Bronchial lymph node (tissue), 1 donor: Measurements from ENCODE around the genes CISD3 and PCGF2.

DNA sequence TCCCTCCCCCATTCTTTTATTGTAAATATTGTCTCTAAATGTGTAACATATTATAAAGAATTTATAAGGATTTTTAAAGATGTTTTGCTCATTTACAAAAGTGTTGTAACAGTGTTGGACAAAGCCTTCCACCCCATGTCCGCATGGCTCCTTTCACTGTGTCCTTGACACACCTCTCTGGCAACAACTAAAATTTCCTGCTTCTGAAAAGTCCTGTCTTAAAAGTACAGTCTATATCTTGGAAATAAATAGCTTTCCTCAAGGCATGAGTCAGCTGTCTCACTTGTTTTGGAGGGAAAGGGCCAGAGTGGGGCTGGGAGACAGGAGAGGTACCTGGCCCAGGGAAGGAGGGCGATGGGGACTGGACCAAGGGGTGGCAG is 83.8 kb downstream of the ARHGAP23 start:
- PRO-cap = no peak

DNA sequence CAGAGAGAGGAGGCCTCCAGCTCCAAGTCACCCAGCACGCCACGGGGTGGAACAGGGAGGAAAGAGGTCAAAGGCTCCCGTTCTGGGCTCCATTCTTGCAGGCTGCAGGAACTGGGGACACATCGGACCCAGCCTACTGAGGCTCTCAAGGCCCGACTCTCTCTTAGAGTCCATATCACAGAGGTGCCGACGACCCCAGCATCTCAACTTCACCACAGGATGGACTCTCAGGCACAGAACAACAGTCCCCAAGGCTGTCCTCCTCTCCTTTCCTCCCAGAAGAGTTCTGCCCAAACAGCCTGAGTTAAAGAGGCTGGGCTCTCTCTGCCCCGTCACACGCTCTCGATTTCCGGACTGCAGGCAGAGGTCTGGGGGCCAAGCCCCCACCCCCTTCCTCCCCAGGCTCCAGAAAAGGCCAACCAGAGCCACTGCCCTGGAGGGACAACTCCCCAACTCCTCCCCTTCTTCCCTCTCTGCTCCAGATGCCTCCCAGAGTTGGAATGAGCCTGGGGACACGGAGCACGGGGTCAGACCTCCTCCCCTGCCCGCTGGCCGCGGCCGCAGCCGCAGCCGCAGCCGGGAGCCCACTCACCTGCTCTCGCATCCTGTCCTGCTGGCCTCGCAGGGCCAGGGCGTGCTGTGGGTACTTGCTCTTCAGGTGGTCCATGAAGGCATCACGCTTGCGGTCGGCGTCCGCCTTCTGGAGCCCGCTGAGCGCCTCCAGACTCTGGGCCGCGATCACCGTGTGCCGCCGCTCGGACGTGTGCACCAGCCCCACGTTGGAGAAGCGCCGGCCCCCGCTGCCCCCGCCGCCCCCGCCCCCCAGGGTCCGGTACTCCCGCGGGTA is 27.6 kb downstream of the SRCIN1 start:
- PRO-cap = no peak

GRCh38 chr17:38693448-38694486 is 11.3 kb upstream of the MLLT6 start:
- PRO-cap = no peak

- PRO-cap = bidirectional peak, plus-strand start at chr17:38730172, minus-strand start at chr17:38730141; bidirectional peak, plus-strand start at chr17:38730359, minus-strand start at chr17:38730243
These were observed at the start of gene CISD3 for GRCh38 chr17:38729450-38730623. TSS of gene CISD3 (plus strand) at chr17:38730341.

DNA sequence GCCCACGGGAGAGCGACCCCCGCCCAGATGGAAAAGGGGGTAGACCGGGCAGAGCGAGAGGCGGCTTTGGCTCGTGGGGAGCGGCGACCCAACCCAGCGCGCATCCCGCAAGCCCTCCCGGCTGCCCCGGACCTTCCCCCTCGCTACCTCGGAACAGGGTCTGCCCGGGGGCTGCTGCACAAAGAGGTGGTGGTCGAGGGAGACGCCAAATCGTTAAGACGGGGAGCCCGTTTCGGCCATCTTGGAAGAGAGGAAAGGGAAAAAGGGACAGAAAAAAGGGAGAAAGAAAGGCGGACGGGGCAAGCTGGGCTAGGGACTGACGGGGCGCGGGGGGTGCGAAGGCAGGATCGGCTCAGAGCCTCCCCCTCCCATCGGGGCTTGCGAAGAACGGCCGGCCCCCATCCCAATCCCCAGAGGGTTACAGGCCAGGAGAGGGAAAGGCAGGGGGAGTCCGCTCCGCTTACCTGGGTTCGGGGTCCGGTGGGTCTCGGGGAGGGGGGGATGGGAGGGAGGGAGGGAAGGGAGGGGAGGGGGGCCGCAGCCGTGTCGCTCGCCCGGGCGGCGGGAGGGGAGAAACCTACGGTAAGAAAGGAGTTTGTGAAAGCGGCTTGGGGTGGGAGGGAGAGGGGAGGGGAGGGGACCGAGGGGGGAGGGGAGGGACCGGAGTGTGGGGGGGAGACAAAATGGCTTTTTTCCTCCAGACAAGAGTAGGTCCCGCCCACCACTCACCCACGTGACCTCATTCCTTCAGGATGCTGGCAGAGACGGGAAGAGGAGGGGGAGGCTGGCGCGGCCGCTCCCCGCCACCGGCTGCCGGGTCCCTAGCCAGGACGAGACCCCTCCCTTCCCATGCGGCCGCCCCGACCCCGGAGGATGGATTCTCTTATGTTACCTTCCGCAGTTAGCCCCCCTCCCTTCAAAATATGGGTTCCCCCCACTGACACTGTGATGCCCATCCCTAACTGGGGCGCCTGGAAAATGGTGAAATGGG is at the start of gene PCGF2:
Gene PCGF2, minus strand, starts transcription at position 605 of the 991 bp plus-strand sequence.
- PRO-cap = bidirectional peak, plus-strand start at position 761 of the sequence, minus-strand start at position 694 of the sequence

GRCh38 chr17:38752896-38753142 is 278 bp downstream of the PSMB3 start:
- PRO-cap = no peak

- PRO-cap = no peak
These were observed 844 bp upstream of the CWC25 start for GRCh38 chr17:38825968-38826361.

GRCh38 chr17:38867789-38868814 is 1.8 kb upstream of the LASP1 start:
- PRO-cap = unidirectional peak, plus-strand start at chr17:38867845; unidirectional peak, minus-strand start at chr17:38868591

- PRO-cap = no peak
These were observed 13.8 kb downstream of the LASP1 start for GRCh38 chr17:38883756-38883989.

GRCh38 chr17:38897006-38897720 is 27.3 kb downstream of the LASP1 start:
- PRO-cap = no peak

DNA sequence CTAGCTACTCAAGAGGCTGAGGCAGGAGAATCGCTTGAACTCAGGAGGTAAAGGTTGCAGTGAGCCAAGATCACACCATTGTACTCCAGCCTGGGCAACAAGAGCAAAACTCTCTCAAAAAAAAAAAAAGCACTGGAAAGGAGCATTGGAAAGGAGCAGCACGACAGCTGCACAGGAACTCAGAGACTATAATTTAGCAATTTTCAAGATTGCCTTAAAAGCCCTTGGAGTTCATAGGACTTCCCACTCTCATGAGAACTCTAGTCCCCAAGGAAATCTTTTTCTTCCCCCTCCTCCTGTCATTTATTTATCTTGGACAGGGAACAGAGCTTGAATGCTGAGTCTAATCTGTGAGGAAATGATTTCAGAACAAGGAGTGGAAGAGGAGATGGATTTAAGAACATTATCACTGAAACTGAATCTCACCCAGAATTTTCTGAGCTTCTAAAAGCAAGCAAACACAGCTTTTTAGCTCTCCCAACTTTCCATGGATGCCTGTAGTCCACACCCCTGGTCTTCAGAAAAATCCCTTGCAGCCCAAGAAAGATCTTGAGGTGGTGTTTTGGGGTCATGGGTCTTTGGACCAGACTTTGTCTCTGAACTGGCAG is 68.9 kb downstream of the PLXDC1 start:
- PRO-cap = bidirectional peak, plus-strand start at position 372 of the sequence, minus-strand start at position 190 of the sequence

GRCh38 chr17:39096512-39096865 is 54.9 kb downstream of the PLXDC1 start:
- PRO-cap = no peak

DNA sequence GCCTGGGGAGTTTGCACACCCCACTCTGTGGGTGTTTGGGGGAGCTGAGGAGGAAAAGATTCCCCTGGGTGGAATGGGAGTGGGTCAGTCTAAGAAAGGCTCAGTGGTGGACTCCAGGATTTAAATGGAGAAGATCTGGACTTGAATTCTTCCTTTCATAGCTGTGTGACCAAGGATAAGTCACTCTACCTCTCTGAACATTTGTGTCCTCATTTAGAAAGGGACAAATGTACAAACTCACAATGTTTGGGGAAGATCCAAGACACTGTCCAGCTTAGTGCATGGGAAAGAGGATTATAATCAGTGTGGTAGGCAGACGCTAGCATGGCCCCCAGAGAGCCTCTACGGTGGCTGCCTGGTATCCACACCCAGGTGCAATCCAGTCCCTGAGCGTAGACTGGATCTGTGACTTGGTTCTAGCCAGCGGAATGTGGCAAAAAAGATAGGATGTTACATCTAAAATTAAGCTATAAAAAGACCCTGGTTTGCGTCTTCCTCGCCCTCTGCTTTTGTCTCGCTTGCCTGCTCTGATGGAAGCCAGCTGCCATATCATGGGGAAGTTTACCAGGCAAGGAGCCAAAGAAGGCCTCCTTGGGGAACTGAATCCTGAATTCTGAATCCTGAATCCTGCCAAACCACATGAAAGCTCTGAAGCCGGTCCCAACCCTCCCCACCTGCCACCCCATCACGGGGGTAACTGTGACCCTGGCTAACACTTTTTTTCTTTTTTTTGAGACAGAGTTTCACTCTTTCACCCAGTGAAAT is 51.7 kb downstream of the PLXDC1 start:
- PRO-cap = no peak

- PRO-cap = unidirectional peak, plus-strand start at chr17:39118857
These were observed 32.7 kb downstream of the PLXDC1 start for GRCh38 chr17:39118774-39119082.

DNA sequence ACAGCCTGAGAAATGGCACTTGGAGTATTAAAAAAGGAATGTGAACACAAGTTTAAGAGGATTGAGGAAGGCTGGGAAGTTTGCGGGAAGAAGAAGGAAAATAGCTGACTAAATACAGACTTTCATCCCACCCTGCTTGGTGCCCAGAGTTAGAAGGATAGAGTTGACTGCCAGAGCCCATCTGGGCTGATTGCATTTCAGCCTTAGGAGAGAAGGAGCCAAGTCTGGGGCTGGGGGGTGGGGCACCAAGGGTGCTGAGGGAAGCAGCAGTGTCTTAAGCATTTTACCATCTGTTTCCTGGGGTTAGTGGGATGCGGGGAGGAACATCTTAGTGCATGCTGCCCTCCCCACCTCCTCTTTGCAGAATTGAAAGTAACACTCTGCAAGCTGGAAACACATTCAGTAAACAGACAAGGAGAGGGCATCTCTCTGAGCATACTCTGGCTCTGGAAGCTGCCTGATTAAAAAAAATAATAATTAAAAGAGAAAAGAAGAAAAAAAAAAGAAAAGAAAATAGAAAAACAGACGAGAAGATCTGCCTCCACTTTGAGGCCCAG is 1.5 kb upstream of the ARL5C start:
- PRO-cap = no peak

GRCh38 chr17:39206511-39206821 is 6.4 kb downstream of the RPL19 start:
- PRO-cap = no peak

DNA sequence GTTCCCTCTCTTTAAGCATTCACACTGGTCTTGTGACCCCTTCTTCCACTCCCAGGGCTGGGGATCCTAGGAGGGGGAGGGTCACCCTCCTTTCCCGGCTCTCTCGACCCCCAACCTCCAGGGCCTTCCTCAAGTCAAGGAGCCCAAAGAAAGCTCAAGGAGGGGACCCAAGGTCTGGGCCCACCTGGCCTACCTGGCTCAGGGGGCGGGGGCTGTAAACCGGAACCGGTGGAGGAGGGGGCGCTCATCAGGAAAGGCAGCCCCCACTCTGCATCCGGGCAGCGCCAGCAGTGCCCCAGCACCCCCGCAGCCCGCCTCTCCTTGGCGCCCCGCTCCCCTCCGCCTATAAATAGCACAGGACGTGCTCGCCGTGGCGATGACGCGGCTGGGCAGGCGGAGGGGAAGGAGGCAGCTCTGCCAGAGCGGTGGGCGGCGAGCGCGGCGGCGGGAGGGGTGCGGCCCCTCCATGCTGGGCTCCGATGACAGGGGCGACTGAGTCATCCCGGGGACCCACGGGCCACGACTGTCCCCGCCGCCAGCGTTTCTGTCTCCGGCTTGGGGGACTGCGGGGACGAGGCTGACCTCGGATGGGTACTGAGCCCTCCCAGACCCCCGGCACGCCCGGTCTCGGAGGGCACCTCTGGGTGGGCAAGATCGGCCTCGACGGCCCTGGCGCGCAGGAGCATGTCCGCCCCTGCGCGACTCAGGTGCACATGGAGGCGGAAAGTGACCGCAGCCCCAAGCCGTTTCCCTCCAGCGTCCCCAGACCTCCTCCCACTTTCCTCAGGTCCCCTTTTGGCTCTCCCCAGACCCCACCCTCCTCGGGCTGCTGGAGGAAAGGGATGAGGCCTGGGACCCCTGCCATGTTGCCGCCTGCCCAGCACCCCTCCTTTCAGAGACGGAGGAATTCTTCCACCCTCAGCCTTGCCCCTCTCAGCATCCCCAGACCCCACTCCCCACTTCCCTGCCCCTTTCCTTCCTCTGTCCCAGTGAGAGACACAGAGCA is 9.7 kb downstream of the RPL19 start:
- PRO-cap = bidirectional peak, plus-strand start at position 376 of the sequence, minus-strand start at position 323 of the sequence

- PRO-cap = unidirectional peak, plus-strand start at chr17:39361500
These were observed 40.2 kb downstream of the FBXL20 start for GRCh38 chr17:39361188-39361652.

DNA sequence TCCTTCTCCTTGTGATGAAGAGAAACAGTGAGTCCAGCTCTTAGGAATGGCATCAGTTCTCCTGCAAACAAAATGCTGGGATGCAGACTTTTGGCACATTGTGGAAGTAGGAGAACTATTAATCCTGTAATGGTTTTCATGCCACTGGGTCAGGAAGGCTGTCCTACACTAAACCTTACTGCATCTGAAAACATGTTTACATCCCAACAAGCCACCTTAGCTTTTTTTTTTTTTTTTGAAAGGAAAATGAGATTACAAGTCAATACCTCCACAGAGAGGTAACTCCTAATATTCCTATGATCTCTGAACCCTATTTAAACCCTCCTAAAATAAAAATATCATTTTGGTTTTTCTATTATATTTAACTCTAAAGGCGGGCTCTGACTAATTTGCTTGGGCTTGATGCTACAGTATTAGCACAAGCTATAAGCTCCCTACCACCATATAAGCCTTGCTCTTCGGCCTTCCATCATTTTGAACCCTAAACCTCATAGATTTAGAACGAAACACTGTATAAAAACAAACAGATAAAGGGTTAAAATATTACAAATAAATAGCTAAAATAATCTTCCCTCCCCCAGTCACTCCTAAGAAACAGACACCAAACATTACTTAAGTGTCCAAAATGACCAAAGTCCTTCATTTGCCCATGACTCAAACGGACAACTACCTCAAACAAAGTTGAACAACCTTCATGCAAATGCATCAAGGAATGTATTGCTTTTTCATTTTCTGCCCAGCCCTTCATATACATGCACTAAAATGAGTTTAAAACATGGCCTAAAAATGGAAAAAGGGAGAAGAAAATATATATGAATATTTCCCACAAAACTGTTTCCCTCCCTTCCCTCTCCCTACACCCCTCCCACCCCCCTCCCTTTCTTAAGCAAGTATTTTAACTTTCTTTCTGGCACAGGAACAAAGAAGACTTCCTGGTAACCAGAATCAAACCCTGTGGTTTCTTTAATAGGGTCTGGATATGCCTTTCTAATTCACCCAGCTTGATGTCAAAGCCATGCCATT is 5.2 kb upstream of the FBXL20 start:
- PRO-cap = no peak

- PRO-cap = no peak
These were observed 64.6 kb downstream of the CDK12 start for GRCh38 chr17:39525660-39526541.